ENCODE data around the gene ANHX.

DNA sequence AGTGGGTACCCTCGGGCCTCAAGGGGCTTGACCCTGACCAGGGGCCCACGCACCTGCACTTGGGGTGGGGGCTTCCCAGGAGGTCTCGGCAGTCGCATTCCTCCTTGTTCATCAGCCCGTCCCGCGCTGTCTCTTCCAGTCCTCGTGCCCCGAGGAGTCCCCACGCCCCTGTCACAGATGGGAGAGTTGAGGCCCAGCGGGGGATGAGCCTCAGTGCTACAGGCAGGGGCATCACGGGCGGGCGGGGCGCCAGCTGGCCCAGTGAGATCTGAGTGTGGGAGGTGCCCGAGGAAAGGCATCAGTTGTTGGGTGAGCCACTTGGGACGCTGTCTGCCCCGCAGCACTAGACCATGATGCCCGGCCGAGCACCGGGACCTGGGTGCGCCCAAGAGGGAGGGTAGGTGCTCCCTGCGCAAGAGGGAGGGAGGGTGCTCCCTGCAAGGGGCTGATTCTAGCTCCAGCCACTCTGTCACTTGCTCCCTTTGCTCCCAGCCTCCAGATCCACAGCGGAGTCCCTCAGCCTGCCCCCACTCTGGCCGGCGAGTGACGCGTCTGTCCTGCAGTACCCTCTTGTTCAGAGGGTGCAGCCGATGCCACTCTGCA is 23.7 kb downstream of the MMP17 start:
- PRO-cap = no peak

DNA sequence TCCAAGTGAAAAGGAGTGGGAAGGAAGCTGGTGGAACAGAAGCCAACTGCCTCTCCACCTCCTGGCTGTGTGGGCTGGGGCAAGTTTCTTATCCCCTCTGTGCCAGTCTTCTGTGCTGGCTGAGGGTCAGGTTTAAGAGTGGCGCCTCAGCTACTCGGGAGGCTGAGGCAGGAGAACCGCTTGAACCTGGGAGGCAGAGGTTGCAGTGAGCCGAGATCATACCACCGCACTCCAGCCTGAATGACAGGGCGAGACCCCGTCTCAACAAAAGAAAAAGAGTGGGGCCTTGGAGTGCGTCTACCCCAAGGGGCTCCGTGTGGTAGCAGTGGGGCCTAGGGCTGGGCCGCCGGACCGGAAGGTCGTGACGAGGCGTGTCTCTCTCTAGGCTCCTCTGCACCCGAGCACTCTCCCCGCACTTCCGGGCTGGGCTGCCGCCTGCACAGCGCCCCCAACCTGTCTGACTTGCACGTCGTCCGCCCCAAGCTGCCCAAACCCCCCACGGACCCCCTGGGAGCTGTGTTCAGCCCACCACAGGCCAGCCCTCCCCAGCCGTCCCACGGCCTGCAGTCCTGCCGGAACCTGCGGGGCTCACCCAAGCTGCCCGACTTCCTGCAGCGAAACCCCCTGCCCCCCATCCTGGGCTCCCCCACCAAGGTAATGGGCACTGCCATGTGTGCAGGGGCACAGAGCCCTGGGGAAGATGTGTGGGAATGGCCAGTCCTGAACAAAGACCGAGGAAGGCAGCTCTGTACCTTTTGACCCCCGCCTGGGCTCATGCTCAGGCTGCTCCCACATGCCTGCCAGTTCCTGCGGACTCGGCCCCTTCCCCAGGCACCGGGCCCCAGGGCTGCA is 13.3 kb upstream of the PUS1 start:
- PRO-cap = no peak

DNA sequence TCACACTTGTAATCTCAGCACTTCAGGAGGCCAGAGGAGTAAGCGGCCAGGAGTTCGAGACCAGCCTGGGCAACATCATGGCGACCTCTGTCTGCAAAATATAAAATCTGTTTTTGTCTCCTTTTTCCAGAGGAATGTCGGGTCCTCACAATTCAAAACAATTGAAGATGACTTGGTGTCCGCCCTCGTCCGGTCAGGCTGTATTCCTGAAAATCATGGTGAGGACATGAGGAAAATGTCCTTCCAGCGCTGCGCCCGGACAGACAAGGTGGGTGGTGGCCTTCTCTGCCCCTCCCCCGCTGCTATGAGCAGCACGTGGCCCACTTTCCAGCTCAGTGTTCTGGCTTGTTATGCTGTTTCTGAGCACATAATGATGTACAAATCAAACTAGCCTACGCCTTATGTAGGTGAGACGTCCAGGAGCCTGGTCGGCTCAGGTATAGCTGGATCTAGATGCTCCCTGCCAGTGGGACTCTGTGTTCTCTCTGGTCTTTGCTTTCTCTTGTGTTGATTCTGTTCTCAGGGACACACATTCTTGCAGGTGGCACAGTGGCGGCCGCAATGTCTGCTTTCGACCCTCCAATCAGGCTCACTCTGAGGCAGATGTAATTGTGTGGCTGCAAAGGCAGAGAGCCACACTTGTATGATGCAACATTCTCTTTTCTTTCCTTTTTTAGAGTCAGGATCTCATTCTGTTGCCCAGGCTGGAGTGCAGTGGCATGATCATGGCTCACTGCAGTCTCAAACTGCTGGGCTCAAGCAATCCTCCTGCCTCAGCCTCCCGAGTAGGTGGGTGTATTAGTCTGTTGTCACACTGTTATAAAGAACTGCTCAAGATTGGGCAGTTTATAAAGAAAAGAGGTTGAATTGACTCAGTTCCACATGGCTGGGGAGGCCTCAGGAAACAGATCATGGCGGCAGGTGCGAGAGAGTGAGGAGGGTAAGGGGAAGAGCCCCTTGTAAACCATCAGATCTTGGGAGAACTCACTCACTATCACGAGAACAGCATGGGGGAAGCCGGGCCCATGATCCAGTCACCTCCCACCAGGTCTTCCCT is 3.3 kb downstream of the PUS1 start:
- PRO-cap = no peak

DNA sequence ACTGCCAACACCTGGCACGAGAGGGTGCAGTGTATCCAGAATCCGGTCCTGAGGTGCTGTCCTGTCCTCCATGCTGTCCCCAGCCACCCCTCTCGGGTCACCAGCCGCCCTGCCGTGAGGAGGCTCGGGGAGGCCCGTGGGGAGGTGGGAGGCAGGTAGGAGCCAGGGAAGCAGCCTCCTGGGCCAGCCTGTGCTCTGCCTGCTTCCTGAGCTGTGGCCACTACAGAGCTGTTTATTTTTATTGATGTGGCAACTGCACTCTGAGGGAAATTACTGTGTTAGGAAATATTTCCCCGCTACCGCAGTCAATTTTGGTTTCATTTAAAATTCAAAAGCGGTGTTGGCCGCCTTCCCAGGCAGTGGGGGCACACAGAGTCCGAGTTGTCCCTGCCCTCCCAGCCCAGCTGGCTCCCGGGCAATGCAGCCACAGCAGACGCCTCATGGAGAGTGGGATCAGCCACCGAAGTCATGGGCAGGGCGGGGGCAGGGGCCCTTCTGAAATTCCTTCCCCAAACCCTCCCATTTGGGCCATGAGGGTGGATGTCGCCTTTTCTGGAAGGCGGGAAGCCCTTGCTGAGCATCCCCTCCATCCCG is 18.4 kb downstream of the NOC4L start:
- PRO-cap = no peak

DNA sequence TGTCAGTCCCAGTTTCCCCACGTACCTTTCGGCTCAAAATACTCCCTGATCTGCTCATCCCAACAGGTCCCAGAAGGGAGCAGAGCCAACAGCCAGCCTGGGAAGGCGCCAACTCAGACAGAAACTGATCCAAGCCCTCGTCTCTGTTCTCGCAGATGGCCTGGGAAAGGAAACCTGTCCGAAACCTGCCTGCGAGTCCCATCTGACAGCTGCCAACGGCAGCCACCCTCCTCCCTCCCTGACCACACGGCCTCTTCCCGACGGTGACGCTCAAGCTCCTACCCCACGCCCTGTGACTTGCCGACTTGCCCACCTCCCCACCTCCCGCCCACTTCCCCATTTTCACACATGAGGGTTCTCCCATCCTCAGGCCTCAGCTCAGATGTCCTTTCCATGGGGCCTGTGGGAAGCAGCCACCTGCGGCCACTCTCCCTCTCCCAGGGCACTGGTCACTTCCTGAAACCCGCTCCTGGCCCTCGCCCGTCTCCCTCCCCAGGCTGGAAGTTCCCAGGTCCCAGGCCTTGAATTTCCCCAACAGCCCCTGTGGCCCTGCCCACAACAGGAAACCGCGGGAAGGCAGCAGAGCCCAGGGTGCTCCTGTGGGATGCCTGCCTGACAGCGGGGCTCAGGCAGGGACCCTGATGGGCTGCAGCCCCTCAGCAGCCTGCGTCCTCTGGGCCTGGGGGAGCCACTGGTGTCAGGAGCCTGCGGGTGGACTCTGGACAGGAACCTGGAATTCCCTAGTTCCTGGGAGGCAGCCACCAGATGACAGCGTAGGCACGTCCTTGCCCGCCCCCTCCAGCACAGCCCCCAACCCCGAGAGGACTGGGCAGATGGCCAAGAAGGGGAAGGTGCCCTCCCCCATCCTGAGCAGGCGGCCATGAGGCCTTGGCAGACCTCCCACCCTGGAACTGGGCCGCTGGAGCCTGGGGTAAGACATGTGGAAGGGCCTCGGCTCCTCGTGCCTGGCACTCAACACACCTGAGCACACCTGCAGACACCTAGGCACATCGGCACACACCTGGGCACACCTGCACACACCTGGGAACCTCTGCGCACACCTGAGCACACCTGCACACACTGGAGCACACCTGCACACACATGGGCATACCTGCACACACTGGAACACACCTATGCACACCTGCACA is 60.6 kb upstream of the FBRSL1 start:
- PRO-cap = no peak

DNA sequence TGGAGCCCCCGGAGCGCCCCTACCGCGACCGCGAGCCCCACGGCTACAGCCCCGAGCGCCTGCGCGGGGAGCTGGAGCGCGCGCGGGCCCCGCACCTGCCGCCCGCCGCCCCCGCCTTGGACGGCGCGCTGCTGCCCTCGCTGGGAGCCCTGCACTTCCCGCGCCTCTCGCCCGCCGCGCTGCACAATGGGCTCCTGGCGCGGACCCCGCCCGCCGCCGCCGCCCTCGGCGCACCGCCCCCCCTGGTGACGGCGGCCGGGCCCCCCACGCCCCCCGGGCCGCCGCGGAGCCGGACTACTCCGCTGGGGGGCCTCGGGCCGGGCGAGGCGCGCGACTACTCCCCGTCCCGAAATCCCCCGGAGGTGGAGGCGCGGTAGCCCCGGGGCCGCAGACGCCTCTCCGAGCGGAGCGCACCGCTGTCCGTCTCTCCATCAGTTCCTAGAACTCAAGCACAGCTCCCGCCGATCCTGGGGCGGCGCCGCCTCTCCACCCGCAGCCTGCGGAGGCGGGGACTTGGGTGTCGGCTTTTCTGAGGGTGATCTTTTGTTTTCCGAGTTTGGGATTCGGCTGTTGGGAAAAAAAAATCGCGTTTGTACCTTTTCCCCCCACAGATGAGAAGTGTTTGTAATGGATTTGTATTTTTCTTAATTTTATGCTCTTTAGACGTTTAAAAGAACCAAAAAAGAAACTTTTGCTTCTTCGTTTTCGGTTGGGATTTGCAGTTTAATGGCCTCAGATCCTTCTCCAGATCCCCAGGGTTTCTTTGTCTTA is 26.8 kb downstream of the LRCOL1 start:
- PRO-cap = no peak

GRCh38 chr12:132584259-132584813 is 26.0 kb downstream of the LRCOL1 start:
- PRO-cap = no peak

GRCh38 chr12:132708267-132708624 is 2.4 kb upstream of the PGAM5 start:
- PRO-cap = no peak

- PRO-cap = no peak
Measured at GRCh38 chr12:132720580-132721487, 10.2 kb downstream of the PGAM5 start.

DNA sequence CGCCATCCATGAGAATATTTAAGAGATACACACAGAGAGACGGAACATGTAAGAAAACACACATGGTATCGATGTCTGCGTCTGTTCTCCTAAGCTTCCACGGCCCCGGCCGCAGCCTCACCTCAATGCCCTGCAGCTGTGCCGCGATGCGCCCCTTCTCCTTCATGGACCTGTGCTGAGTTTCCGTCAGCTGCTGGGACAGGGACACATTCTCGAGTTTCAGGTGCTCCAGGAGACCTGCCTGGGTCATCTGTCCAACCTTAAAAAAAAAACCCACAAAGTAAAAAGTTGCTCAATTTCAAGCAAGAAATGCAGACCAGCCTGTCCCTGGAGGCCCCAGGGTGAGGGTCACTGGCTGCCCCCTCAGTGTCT is 30.5 kb downstream of the GOLGA3 start:
- PRO-cap = no peak

GRCh38 chr12:132866258-132866846 is 21.1 kb downstream of the CHFR start:
- PRO-cap = no peak

DNA sequence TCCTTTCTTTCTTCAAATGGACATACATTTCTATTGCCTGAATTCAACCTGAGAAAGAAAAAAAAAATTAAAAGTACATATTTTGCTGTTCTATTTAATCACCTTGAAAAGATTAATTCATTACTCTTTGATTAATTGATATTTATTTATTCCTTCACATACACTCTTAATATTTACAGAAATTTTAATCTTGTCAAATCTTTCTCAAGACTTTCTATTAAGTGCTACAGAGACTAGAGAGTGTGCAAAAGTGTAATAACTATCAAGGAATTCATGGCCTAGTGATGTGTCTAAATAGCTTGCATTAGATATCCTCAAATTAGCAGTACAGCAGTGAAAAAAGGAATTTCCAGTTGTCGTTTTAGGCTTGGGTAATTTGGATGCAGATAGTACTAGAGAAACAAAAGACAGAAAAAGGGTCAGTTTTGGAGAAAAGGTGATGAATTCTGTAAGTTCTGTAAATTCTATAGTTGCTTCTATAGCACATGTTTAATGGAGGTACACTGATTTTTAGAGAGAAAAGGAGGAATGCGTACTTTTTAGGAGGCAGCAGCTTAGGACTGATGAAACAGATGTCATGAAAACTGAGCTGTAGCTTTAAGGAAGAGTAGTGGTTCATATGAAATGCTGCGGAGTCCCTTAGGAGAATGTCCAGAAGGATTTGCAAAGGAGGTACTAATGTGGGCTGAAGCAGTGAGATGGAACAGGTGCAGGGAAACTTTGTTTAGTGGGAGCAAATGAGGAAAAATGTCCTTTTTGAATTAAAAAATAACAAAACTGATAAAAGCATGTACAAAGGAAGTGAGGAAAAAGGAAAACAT is 3.7 kb downstream of the ZNF140 start:
- PRO-cap = no peak

- PRO-cap = no peak
Measured at GRCh38 chr12:133235817-133236016, at the start of gene ANHX. Gene ANHX, minus strand, starts transcription at chr12:133235877.

All from duodenum (tissue), 1 donor.